Subcutaneous adipose tissue (tissue), 3 donors: ENCODE measurements around a stretch of chrX.

DNA sequence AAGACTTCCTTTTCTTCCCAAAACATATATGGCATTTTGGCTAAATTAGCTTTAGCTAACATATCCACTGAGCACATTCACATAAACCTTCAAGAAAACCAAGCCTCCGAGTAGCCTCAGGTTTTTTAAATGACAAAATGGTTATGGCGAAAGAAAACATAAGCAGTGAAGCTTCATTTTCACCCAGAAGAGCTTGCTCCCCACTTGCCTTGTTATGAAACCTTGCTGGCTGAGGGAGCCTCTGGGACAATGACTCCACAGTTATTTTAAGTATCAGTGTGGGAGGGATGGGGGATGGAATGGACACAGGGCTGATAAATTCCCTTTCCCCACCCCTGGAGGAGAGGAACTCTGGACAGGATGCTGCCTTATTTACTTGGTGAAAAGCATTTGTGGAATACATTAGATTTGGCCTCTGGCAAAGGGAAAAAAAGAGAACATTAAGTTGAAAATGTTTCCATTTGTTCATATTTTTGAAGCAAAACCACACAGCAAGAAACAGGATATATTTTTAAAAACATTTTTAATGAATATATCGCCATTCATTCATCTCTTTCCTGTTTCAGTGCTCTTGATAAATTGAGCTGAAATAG is 220.7 kb upstream of the CNKSR2 start:
- PRO-cap: no peak
- RAMPAGE, long total RNA, 3 experiments: no peak in any of the 3 experiments

DNA sequence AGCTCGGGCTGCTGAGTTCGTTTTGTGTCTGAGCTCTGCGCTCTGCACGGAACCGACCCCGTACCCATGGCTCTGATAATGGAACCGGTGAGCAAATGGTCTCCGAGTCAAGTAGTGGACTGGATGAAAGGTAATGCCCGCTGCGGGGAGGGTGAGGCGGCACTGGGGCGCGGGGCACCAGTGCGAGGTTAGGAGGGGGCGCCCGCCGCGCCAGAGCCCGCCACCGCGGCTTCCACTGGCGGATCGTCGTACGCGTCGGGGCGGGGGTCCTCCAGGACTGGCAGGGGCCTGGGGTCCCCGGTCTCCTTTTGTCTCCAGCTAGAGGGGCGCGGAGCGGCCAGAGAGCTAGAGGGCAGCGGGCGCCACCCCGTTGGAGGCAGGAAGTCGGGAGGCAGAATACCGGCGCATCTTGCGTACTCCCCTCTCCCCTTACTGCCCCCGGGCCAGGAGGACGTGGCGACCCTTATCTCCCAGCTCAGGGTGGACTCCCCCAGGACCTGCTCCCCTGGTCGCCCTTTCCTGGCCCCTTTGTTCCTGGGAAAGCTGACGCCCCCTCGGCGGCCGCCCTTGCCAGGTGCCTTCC is 705 bp downstream of the CNKSR2 start:
- PRO-cap: no peak
- RAMPAGE, long total RNA, 3 experiments: no peak in any of the 3 experiments

- PRO-cap: no peak
- RAMPAGE, long total RNA, 3 experiments: no peak in any of the 3 experiments
Observed at GRCh38 chrX:21657489-21657999, 586 bp downstream of the KLHL34 start.

GRCh38 chrX:21742121-21742494 is 15.8 kb downstream of the SMPX start:
- PRO-cap: no peak
- RAMPAGE, long total RNA, 3 experiments: no peak in any of the 3 experiments

GRCh38 chrX:21883123-21883893 is 27.5 kb downstream of the YY2 start:
- PRO-cap: no peak
- RAMPAGE, long total RNA, 3 experiments: no peak in any of the 3 experiments

GRCh38 chrX:21996700-21997333 is 35.3 kb upstream of the PHEX start:
- PRO-cap: no peak
- RAMPAGE, long total RNA, 3 experiments: no peak in any of the 3 experiments

GRCh38 chrX:22147285-22147598 is 115.1 kb downstream of the PHEX start:
- PRO-cap: no peak
- RAMPAGE, long total RNA, 3 experiments: no peak in any of the 3 experiments

- PRO-cap: unidirectional peak, plus-strand start at chrX:23332381
- RAMPAGE, long total RNA, 3 experiments: no peak in any of the 3 experiments
Observed at GRCh38 chrX:23332047-23332936, 2.4 kb upstream of the PTCHD1 start.

GRCh38 chrX:23504012-23504651 is 163.2 kb upstream of the PRDX4 start:
- PRO-cap: no peak
- RAMPAGE, long total RNA, 3 experiments: no peak in any of the 3 experiments

DNA sequence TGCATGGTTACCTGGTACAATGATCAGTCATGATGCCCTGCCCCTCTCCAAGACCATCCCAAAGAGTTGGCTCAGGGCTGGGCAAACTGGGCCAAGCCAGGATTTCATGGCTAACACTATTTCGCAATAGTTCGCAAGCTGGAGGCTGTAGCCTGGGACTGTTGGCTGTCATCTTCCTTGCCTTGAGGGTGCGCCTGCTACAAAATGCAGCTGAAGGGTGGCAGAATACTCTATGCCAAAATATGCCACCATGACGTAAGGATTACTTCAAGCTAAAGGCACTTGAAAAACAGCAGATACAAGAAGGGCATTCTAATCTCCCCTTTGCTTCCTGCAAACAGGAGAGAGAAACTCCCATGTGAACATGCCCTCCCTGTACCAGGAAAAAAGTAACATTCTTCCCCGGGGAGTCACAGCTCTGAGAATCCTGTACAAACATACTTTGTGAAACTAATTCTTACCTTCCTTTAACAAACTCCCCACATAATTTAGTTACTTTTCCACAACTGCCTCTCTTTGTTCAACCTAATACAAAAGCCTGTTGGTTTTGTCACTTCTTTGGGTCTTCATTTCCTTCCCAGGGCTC is 21.1 kb downstream of the SAT1 start:
- PRO-cap: no peak
- RAMPAGE, long total RNA, 3 experiments: no peak in any of the 3 experiments

DNA sequence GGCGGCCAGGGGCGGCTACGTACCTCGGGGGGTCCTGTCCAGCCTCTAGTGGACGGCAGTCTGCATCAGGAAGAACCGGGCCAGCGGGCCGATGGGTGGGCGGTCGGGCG is 2.3 kb downstream of the KLHL15 start:
- PRO-cap: no peak
- RAMPAGE, long total RNA, 3 experiments: no peak in any of the 3 experiments

- PRO-cap: no peak
- RAMPAGE, long total RNA, 3 experiments: no peak in any of the 3 experiments
Observed at GRCh38 chrX:24297197-24297552, 16.7 kb downstream of the SUPT20HL2 start.

GRCh38 chrX:24545388-24546083 is 80.5 kb downstream of the PDK3 start:
- PRO-cap: no peak
- RAMPAGE, long total RNA, 3 experiments: no peak in any of the 3 experiments

GRCh38 chrX:25002155-25002729 is 13.5 kb downstream of the ARX start:
- PRO-cap: no peak
- RAMPAGE, long total RNA, 3 experiments: no peak in any of the 3 experiments

DNA sequence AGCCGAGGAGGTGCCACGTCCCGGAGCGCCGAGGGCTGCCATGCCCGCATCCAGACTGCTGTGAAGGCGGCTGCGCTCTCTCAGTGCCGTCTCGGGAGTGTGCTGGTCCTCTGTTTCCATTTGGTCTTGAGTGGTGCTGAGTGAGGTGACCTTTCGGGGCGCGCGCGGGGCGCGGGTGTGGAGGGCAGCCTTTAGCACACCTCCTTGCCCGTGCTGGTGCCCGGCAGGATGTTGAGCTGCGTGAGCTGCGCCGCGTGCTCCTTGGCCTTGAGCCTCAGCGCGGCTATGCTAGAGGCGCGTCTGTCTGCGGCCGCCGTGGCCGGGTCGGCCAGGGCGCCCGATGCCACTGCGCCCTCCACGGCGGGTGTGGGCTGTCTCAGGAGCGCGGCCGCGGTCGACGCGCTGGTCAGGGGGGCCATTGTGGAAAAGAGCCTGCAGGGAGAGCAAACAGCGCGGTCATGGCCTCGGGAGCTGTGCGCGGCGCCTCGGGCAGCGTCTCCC is 11.2 kb downstream of the ARX start:
- PRO-cap: no peak
- RAMPAGE, long total RNA, 3 experiments: no peak in any of the 3 experiments

- PRO-cap: no peak
- RAMPAGE, long total RNA, 3 experiments: no peak in any of the 3 experiments
Observed at GRCh38 chrX:25011681-25012695, 3.8 kb downstream of the ARX start.

DNA sequence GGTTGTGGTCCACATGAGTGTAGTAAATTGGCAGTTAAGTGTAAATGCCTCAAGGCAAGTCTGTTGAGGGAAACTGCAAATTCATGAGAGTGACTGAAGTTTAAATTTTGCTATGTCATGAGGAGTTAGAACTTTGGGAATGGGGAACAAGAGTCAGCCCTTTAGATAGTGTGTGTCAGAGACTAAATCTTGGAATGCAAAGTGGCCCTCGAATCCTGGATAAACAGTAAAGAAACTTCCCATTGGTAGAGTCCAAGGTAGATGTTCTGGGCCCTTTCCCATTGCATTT is 11.7 kb downstream of the MAGEB5 start:
- PRO-cap: no peak
- RAMPAGE, long total RNA, 3 experiments: no peak in any of the 3 experiments

GRCh38 chrX:28851767-28852207 is 264.5 kb downstream of the IL1RAPL1 start:
- PRO-cap: no peak
- RAMPAGE, long total RNA, 3 experiments: no peak in any of the 3 experiments

- PRO-cap: no peak
- RAMPAGE, long total RNA, 3 experiments: no peak in any of the 3 experiments
Observed at GRCh38 chrX:30097320-30097737, 118.0 kb upstream of the MAGEB2 start.

- PRO-cap: unidirectional peak, plus-strand start at chrX:30142423
- RAMPAGE, long total RNA, 3 experiments: no peak in any of the 3 experiments
Observed at GRCh38 chrX:30142326-30142560, 73.1 kb upstream of the MAGEB2 start.